ENCODE results near the gene FAM53B.

- PRO-cap: no peak
Observed at GRCh38 chr10:124075246-124075982, 18.0 kb downstream of the CHST15 start.

GRCh38 chr10:124087095-124087958 is 6.1 kb downstream of the CHST15 start:
- PRO-cap: no peak

DNA sequence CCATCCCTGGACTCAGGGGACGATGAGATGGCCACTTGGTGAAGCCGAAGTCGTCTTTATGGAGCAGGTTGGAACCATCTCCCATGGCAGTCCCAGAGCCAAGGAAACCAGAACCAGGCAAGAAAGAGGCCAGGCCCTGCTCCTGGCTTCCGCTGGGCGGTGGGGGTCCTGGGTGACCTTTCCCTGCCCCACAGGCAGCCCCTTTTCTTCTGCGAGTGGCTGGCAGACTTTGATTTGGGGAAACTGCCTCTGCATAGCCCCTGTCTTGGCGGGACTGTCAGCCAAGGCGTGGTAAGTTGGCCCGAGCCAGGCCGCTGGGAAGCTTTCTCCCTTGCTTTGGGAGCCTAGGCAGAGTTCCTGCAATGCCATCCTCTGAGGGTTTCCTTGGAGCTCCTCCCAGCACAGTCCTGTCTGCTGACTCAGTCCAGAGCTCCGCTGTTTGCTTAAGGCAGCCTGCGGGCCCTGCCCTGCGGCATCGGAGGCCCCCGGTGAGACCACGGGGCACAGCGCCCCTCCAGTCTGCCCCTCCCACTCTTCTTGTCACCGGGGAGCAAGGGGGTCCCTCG is 58.6 kb upstream of the CHST15 start:
- PRO-cap: unidirectional peak, plus-strand start at position 438 of the sequence

DNA sequence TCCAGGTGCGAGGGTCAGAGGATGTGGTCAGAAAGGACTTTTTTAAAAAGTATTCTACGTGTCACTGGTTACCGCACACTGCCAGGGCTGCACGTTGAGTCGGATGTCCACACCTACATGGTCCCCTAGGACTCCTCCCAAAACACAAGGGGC is 128.3 kb upstream of the CHST15 start:
- PRO-cap: no peak

- PRO-cap: unidirectional peak, minus-strand start at chr10:124355224
Observed at GRCh38 chr10:124354744-124355576, 63.8 kb downstream of the OAT start.

- PRO-cap: no peak
Observed at GRCh38 chr10:124538683-124539258, 77.1 kb downstream of the LHPP start.

GRCh38 chr10:124557957-124558318 is 96.3 kb downstream of the LHPP start:
- PRO-cap: no peak

DNA sequence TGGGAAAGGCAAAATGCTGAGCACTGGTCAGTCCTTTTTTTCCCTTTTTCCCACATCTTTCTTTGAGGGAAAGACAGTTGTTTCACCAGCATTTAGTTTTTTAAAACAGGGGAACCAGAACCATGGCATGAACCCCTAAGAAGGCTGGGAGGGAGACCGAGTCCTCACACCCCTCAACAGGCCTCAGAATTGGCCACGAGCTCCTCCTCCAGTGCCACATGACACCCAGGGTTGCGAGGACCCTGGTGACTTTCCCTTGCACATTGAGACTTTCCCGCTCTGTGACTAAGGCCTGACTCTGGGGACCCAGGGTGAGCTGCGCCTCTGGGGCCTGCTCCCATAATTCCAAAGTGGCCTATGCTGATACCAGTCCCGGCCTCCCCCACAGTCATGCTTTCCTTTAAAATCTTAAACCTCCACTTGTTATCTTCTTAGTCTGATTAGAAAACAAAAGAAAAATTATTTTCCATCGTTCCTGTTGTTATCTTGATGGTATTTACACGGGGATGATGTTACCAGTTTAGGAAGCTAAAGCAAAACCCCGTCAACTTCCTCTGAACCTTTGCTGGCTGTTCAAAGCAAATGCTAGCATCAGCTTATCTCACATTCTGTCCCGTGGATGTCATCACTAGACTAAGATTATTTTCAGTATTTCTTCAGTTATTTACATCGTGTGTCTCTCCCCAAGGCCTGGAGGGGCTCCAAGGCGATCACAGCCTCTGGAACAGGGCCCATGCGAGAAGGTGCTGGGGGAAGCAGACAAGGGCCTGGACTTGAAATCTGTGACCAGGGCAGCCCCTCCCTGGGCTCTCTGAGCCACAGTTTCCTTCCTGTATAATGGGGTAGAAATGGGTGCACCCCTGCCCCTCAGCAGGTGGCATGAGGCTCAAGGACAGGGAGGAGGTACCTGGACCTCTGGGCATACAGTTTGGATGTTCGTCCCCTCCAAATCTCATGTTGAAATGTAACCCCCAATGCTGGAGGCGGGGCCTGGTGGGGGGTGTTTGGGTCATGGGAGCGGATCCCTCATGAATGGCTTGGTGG is 42.0 kb downstream of the FAM53B start:
- PRO-cap: no peak

GRCh38 chr10:124743809-124744998 is at the start of gene FAM53B:
Gene FAM53B, minus strand, starts transcription at chr10:124744378.
- PRO-cap: bidirectional peak, plus-strand start at chr10:124743924, minus-strand start at chr10:124743762; bidirectional peak, plus-strand start at chr10:124744437, minus-strand start at chr10:124744378; bidirectional peak, plus-strand start at chr10:124744652, minus-strand start at chr10:124744541

GRCh38 chr10:124864302-124865208 is 62.9 kb downstream of the ABRAXAS2 start:
- PRO-cap: no peak

GRCh38 chr10:124959585-124960282 is 17.8 kb downstream of the ZRANB1 start:
- PRO-cap: no peak

- PRO-cap: no peak
Observed at GRCh38 chr10:124995462-124996108, 32.3 kb downstream of the CTBP2 start.

DNA sequence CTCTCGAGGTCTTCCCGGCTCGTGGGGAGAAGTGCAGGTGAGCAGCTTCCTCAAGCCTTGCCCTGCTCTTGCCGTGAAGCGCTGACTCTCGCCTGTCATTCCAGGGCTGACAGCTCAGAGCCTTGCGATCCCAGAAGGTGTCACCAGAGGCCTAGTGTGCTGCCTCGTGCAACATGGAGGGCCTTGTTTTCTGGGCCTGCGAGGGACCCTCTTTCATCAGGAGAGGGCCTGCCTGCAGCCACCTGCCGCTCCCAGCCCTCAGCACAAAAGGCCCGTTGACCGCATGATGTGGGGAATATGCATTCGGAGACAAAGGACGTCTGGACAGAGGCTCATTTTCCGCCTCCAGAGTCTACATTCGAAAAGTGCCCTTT is 27.3 kb downstream of the CTBP2 start:
- PRO-cap: no peak

- PRO-cap: no peak
Observed at GRCh38 chr10:125081554-125082370, 53.9 kb upstream of the CTBP2 start.

DNA sequence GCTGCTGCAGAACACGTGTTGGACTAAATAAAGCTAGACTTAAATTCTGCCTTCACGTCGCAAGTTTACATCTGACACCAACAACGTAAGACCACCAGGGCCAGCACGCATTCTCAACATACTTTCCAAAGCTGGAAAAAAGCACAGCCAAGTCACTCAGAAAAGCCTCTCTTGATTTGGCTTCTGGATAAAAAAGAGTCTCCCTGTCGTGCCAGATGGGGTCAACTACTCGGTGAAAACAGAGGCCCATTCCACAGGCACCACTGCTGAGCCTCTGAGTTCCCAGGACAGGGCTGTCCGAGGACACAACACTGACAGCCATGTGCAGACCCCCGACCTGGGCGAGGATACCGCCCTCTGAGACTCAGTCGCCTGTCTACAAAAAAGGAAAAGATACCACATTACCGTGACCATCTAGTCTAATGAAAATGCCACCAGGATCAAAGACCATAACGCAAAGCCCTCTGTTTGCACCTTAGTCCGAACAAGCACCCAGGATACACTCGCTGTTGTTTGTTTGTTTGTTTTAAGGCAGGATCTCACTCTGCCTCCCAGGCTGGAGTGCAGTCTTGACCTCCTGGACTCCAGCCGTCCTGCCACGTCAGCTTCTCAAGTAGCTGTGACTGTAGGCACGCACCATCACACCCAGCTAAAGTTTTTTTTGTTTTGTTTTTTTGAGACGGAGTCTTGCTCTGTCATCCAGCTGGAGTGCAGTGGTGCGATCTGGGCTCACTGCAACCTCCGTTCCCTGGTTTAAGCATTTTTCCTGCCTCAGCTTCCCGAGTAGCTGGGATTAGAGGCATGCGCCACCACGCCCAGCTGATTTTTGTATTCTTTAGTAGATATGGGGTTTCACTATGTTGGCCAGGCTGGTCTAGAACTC is 55.5 kb upstream of the CTBP2 start:
- PRO-cap: no peak

DNA sequence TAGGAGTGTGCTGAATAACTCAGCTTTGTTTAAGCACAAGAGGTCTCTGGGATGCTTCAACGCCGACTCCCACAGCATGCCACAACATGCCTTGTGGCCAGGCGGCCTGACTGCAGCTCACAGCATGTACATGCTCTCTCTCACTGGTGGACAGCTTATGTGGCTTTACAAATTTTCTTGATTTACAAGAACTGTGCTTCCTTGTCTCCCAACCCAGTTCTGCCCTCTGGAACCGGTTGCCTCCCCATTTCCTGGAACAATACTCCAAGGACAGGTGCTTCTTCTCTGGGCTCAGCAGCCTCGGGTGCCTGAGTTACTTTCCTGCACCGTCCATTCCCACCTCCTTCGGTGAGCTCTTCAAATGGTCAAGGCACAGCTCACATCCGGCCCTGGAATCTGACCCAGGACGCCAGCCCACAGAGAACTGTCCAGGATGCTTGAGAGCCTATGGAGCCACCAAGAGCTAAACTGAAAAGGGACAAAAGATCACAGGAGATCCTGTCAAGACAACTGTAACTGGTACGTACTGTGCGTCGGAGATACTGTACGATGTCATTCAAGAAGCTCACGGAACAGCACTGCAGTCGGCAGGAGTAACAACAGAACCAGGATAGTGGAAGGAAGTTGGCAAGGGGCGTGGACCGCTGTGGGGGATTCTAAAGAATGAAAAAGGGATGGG is 59.9 kb upstream of the CTBP2 start:
- PRO-cap: no peak

DNA sequence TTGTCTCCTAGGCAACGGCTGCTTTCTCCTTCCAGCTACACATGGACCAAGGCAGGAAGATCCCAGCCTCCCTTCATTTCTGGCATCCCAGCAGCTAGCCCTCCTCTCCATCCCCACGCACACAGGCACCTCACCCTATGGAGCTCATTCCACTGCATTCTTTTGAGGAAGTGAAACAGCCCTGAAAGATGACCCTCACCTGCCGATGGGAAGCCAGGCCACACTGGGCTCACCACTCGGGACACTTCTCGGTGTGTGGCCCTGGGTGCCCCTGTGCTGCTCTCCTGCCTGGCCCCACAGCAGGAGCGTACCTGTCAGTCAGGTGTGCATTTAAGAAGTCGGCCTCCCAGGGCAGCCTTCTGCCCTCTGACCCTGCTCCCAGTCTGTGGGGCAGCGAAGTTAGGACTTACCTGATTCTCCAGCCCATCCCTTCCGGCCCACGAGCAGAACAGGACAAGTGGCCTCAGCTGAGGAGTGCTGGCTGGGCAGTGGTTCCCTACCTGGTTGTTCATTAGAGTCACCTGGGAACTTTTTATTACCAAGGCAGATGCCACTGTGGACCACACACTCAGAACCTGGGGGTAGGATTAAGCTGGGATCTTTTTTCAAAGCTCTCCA is 107.8 kb upstream of the CTBP2 start:
- PRO-cap: no peak

DNA sequence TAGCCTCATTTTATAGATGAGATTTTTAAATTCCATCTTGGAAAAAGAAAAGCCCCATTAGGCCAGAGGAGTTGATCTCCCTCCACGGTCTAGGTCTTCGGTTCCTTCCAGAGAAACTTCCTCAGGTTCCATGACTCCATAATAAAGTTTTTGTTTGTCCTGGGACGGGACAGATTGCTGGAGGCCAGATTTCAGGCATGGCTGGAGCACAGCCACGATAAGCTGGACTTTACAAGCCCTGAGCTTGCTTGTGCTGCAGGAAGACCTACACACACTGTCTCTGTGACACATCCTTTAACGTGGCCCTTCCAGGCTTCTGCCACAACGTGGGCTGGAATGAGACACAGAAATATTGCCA is 125.8 kb upstream of the CTBP2 start:
- PRO-cap: no peak

GRCh38 chr10:125159554-125160076 is 131.7 kb upstream of the CTBP2 start:
- PRO-cap: bidirectional peak, plus-strand start at chr10:125159793, minus-strand start at chr10:125159768; bidirectional peak, plus-strand start at chr10:125160050, minus-strand start at chr10:125159927

DNA sequence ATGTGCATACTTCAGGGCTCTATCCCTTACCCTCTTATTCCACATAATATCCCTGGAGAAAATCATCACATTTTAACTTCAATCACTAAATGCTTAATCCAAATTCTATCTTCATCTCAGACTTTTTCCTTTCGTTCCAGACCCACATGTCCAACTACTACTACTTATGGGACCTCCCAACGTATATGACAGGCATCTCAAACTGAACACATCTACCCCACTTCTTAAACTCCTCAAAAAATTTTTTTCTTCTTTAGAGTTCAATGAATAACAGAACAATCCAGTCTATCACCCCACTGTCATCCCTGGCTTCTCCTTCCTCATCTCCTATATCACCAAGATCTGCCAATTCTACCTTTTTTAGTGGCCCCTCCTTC is 4.5 kb upstream of the FANK1 start:
- PRO-cap: no peak